SJSA1 (cell line): ENCODE measurements around a stretch of chr2.

DNA sequence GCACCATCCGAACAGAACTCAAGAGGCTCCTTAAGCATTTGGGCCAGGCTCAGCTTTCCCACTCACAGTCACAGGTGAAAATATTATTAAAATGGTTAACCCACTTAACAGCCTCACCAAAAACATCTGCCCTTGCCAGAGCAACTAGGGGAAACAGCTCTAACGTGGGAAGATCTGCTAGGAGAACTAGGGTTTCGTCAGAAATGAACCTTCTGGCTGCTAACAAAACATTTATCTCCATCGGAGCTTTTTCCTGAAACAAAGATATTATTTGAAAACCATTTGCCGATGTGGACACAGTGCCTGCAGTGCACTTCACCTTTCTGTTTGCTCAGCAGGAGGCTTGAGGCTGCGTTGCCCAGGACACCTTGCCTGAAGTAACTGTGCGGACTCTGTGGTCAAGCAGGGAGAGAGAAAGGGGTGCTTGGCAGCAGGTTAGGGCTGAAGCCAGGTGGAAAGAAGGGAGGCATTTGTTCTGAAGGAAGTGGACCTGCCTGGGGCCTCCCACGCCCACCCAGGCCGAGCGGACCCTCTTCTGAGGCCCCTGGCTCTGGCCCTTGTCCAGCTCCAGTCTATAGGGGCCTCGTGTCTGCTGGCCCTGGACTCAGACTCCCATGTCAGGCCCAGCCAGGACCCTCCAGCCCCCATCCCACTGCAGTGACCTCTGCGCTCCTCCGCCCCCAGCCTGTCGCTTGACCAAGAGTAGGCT is 2.3 kb downstream of the SNED1 start:
- RAMPAGE, long total RNA = no peak

GRCh38 chr2:241051045-241051688 is 50.9 kb downstream of the MTERF4 start:
- RAMPAGE, long total RNA = no peak

DNA sequence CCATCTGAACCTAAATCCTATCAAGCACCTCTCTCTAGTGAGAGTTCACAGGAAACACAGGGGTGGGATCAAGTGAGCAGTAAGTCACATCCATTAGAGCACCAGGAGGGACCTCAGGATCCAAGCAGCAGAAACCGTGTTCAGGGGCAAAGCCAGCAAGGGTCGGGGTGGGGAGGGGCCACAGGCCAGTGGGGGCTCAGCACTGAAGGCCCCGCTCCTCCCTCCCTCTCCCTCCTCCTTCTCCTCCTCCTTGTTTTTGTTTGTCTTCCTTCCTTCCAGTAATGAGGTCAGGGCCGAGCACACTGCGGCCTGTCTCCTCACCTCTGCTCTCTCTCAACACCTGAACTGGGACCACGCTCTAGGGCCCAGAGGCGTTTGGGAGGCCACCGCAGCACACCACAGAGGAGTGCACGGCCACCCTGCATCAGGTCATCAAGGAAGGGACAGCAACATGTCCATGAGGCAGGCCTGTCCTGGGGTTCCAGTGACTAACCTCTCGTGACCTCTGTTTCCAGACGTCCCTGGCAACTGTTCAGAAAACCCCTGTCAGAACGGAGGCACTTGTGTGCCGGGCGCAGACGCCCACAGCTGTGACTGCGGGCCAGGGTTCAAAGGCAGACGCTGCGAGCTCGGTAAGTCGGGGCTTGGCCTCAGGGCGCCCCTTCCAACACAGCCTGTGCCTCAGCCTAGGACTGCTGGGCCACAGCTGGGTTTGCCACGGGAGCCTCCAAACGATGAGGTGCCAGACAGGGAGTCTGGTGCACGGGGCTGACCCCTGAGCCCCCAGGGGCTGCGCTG is 20.7 kb downstream of the MTERF4 start:
- RAMPAGE, long total RNA = no peak

DNA sequence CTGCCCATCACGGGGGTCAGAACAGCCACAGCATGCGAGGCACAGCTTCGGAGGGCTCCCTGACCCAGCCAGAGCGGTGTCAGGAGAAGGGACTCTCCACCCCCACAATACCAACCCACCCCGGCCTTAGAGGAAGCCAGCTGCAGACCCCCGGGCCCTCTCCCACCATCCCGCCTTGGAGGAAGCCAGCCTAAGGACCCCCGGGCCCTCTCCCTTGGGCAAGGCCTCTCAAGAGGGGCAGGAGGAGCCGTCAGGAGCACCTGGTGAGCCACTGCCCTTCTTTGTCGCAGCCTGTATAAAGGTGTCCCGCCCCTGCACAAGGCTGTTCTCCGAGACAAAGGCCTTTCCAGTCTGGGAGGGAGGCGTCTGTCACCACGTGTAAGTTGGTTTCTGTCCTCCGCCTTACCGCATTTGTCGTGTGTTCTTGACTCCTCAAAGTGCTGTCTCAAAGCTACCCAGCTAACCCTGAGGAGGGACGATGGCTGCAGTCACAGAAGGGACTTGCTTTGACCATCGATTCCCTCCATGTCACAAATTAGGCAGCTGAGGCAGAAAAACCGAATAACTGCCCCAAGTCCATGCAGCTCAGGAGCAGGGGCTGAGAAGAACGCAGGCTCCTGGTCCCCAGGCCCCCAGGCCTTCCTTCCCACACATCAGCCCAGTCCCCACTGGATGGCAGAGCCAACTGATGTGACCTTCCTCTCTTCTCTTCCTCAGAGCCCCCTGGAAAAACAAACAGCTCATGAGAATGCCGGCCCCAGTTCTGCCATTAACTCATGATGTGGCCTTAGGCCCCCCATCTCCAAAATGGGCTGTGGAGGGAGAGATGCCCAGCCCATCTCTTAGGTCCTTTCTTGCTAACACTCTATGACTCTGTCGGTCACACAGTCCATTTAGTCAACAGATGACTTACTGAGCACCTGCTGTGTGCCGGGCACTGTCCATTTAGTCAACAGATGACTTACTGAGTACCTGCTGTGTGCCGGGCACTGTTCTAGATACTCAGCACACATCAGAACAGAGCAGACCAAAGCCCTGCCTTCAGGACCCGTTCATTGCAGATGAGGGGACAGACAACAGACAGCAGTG is 19.8 kb downstream of the MTERF4 start:
- RAMPAGE, long total RNA = no peak

DNA sequence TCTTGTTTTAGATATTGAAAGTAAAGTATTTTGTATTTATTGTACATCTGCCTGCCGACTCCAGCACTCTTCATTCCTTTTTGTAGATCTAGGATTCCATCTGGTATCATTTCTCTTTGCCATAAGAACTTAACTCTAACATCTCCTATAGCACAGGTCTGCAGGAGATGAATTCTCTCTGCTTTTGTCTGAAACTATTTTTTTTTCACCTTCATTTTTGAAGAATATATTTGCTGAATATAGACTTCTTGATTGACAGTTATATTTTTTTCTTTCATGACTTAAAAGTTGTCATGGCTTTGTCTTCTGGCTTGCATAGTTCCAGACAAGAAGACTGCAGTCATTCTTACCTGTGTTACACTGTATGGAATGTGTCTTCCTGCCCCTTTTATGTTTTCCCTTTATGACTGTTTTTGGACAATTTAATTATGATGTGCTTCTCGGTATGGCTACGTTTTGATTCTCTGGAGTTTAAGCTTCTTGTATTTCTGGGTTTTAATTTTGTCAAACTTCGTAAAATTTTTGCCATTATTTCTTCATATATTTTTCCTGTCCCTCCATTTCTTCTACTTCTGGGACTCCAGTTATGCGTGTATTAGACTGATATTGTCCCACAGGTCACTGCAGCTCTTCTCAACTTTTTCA is 17.3 kb downstream of the MTERF4 start:
- RAMPAGE, long total RNA = no peak

DNA sequence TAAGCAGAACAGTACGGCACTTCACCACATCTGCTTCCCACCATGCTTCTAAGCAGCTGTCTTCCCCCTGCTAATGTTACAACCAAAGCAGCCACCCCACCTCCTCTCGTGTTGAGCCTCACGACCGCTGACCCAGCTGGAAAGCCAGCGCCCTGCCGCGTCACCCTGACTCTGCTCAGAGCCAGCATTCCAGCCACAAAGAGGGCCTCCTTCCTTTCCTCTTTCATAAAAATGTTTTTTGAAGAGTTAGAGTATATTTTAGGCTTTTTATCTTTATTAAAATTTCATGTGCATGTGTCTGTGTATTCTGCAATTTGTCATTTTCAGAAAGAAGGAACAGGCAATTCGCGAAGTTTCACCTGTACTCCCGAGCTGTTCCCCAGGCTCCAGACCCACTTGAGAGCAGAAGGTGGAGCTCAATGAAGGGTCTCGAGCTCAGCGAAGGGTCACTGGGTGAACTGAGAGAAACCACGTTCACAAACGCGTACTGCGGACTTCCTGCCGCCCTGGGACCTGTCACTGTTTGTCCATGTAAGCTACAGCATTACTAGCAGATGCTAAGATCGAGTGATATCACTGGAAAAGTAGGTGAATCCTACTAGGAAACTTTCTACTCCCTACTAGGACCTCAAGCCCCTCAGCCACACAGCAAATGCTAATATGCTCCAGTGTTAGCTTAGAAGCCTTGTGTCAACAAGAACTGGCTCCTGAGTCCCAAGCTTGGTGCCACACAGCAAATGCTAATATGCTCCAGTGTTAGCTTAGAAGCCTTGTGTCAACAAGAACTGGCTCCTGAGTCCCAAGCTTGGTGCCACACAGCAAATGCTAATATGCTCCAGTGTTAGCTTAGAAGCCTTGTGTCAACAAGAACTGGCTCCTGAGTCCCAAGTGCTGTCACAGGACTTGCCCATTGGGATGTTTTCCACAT is 9.0 kb downstream of the MTERF4 start:
- RAMPAGE, long total RNA = no peak

DNA sequence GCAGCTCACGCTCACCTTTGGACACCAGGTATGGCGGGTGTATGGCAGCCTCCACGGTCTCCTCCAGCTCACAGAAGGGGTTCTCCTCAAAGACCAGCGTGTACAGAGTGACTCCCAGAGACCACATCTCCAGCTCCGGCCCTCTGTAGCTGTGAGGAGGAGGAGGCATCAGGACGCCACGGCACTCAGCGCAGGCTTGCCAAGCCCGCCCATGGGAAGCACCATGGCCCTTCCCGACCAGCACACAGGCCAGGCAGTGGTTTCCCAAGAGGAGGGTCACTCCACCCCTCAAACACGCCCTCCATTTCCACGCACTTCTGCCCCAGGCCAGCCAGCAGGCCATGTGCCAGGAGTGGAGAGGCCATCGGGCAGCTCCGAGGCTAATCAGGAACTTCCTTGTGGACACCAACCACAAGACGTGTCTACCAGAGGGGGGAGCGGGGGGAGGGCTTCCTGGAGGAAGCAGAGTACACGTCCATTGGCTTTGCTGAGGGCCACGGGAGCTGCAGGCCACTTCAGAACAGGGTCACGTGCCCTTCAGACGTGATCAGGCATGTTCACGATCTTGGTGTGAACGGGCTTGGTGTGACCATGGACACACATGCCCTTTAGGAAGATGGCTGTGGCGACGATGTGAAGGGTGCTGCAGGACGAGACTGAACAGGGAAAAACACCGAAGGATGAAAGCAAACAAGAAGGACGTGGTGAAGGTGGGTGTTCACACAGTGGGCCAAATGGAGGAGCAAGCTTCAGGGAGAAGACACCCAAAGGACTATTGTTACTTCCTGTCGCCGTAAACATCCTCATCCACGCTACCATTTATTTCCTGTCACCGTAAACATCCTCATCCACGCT is 6.3 kb upstream of the MTERF4 start:
- RAMPAGE, long total RNA = no peak

- RAMPAGE, long total RNA = no peak
Measured at GRCh38 chr2:241109419-241110332, 7.6 kb upstream of the MTERF4 start.

- RAMPAGE, long total RNA = no peak
Measured at GRCh38 chr2:241236346-241237245, 48.1 kb downstream of the ANO7 start.

GRCh38 chr2:241312968-241313455 is 2.5 kb downstream of the HDLBP start:
- RAMPAGE, long total RNA = no peak

GRCh38 chr2:241496133-241496640 is 12.2 kb downstream of the STK25 start:
- RAMPAGE, long total RNA = no peak

- RAMPAGE, long total RNA = no peak
Measured at GRCh38 chr2:241542269-241542508, 16.4 kb upstream of the BOK start.

DNA sequence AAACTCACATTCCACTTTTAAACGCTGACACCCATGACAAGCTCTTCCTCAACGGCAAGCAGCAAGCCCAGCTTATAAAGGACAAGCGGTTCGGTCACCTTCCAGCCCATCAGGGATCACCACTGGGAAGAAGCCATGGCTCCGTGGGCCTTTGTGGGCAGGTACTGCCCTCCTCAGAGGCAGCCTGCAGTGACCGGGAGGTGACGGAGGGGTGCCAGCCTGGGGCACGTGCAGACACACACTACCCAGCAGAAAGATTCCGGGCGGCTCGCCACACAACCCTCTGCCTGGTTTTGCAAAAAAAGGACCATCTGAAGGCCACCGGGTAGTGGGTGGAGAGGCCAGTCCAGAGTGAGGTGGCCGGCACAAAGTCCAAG is 5.9 kb upstream of the BOK start:
- RAMPAGE, long total RNA = no peak

- RAMPAGE, long total RNA = no peak
Measured at GRCh38 chr2:241674164-241675207, 12.1 kb downstream of the DTYMK start.

GRCh38 chr2:241770282-241770918 is 6.2 kb upstream of the GAL3ST2 start:
- RAMPAGE, long total RNA = no peak

GRCh38 chr2:241842630-241843528 is 15.8 kb downstream of the PDCD1 start:
- RAMPAGE, long total RNA = no peak

- RAMPAGE, long total RNA = no peak
Measured at GRCh38 chr2:241885895-241886714, 14.2 kb downstream of the FAM240C start.

GRCh38 chr2:241997553-241998121 is 97.4 kb upstream of the FAM240C start:
- RAMPAGE, long total RNA = no peak

DNA sequence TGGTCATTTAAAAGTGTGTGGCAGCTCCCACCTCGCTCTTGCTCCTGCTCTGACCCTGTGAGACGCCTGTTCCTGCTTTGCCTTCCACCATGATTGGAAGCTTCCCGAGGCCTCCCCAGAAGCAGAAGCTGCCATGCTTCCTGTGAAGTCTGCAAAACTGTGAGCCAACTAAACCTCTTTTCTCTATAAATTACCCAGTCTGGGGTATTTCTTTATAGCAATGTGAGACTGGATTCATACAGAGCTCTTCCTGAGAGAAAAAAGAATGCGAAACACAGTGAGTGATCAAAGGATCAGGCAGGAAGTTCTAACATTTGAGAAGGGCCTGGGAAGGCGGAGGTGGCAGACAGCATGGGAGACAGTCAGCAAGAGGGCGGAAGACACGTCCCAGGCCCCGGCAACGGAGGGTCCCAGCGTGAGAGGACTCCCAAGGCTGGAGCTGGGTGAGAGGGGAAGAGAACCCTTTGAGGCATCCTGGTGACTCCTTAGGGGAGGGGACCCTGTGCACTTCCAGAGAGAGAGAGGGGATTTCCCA is 102.5 kb upstream of the FAM240C start:
- RAMPAGE, long total RNA = no peak

- RAMPAGE, long total RNA = no peak
Measured at GRCh38 chr2:242069754-242070303, 169.6 kb upstream of the FAM240C start.